ENCODE data around the genes ASIC5, TMA16 and APELA.

- RRBS: no CpG with 5 or more reads among the region's 36 CpGs
These were observed 158.4 kb downstream of the DCHS2 start for GRCh38 chr4:154333040-154333679.

DNA sequence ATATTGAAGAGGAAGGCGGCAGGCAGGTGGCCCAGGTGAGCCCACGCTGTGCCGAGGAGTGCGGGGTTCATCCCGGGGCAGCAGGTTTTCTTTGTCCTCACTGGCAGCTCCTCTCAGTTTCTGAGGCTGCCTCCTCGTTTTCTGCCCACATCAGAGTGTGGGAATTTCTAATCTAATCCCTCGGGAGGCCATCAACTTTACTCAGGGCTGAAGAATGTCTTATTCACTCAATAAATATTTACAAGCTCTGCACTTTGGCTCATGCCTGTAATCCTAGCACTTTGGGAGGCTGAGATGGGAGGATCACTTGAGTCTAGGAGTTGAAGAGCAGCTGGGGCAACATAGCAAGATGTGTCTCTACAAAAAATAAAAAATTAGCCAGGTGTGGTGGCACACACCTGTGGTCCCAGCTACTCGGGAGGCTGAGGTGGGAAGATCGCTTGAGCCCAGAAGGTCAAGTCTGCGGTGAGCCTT lies 16.1 kb upstream of the MAP9 start:
- RRBS: no CpG with 5 or more reads among the region's 10 CpGs

- RRBS: no CpG with 5 or more reads among the region's 2 CpGs
These were observed 436 bp upstream of the GUCY1A1 start for GRCh38 chr4:155666195-155666629.

DNA sequence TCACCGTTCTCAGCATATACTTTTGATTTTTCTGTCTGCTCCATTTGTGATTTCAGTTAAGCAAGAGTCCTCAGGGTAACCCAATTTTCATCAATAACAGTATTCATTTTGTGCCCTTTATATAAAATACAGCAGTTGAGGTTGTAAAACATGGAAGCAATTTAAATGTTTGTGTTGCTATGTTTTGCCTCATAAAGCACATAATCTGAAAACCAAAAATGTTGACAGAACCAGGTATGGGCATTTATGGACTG lies at the start of gene ASIC5:
ASIC5 (minus strand) TSS at position 95 of the 254 bp plus-strand sequence.
- RRBS: no CpG with 5 or more reads among the region's 1 CpG

DNA sequence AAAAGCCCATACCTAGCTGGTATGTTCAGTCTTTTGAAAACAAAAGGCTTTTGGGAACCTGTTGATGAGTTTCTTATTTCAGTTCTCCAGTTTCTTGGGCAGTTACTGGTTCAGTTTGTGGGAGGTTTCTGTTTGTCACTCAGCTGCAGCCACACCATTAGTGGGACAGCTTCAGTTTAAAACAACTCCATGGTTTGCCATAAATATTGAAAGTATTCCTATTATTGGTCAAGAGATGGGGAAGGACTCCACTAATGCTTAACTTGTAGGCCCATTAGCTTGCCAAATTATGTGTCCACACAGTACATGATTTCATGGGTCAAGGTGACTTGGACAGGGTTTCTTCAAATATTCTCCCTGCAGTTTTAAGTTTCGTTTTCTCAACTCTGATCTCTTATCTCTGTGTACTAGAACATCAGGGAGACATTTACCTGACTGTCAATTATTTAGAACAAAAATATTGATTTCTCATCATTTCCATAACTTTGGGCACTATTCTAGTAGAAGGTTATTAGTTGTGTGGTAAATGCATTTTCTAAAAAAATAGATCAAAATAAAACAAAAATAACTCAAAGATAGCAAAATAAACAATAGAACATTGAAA lies 15.6 kb upstream of the ASIC5 start:
- RRBS: no CpG with 5 or more reads among the region's 1 CpG

- RRBS: no CpG with 5 or more reads among the region's 4 CpGs
These were observed 4.9 kb downstream of the TDO2 start for GRCh38 chr4:155908032-155909129.

GRCh38 chr4:155935353-155935740 lies 18.3 kb downstream of the CTSO start:
- RRBS: no CpG with 5 or more reads among the region's 4 CpGs

DNA sequence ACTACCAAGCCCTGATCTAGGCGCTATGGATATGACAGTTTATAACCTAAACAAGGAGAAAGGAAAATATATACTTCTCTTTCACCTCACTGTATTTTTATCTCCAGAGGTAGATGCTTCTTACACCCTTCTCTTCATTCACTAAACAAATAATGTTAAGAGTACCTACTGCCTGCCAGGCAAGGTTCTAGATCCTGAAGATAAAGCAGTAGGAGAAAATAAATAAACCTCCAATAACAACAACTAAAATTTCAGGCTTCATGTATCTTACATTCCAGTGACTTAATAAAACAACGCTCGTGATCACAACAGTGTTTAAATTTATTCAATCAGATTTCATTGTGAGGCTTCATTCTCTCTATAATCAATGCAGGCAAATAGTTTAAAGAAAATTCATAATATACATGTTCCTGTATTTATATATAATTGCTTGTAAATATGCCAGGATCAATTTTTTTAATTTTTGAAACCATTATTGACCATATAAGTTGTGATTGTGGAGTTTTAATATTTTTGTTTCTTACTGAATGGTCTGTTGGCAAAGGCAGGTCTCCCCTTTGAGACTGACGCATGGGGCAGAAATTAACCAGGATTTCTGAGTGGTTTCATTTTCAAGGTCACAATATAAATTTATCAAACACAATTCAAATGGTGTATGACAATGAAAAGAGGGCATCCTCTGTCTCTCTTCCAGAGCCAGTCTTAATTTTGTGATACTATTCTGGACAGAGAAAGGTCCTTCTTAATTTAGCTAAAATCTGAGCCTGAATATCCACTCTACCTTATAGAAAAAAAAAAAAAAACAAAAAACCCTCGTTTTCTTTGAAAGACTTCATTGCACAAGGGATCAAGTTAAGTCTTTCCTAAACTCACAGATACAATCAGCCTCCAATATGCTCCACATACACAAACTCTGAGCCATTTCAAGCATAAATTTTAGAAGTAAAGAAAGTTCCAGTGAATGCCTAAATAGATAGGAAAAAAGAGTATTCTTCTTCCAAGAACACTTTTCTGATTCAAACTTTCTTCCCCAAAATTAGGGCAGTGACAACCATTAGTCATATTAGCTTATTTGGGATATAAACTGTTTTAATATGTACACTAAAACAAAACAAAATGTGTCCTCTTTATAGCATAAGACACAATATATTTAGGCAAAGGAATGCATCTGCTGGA lies 20.3 kb downstream of the PDGFC start:
- RRBS: no CpG with 5 or more reads among the region's 5 CpGs

- RRBS: no CpG with 5 or more reads among the region's 4 CpGs
These were observed 8.2 kb downstream of the GASK1B start for GRCh38 chr4:158164556-158165101.

DNA sequence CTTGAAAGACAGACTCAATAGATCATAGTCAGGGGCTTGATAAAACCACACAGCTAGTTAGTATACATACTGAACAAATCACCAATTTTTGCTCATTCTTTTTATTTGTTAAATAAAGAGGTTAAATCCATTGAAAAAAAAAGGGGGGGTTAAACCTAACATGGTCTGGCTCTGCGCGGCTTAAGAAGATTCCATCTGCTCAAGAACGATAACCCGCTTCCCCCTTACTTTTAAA lies 3.1 kb downstream of the GASK1B start:
- RRBS: no CpG with 5 or more reads among the region's 4 CpGs

GRCh38 chr4:158302458-158302926 lies 92.2 kb downstream of the TMEM144 start:
- RRBS: no CpG with 5 or more reads among the region's 1 CpG

DNA sequence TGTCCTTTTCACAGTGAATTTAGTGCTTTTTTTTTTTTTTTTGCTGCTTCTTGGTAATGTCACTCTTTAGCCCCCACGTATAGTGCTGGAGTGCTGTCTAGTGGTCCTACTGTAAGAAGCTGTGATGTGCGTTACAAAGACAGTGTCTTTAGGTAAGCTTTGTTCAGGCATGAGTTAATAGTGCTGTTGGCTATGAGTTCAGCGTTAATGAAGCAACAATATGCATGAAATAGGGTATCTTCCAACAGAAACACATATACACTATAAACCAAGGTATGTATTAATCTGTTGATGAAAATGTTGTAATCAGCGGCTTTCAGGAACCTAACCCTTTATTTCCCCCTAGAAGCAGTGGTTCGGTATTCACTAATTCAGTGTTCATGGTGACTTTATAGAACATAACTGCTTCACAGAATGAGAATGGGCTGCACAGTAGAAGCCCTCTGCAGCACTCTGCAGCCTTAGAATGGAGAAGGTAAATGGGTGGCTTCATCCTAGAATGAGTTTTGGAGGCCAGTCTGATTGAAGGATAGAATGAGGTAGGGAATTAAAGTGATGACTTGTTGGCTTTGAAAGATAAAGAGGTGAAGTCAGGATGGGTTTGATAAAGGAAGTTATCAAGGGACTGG lies 23.6 kb downstream of the FNIP2 start:
- RRBS: no CpG with 5 or more reads among the region's 5 CpGs

DNA sequence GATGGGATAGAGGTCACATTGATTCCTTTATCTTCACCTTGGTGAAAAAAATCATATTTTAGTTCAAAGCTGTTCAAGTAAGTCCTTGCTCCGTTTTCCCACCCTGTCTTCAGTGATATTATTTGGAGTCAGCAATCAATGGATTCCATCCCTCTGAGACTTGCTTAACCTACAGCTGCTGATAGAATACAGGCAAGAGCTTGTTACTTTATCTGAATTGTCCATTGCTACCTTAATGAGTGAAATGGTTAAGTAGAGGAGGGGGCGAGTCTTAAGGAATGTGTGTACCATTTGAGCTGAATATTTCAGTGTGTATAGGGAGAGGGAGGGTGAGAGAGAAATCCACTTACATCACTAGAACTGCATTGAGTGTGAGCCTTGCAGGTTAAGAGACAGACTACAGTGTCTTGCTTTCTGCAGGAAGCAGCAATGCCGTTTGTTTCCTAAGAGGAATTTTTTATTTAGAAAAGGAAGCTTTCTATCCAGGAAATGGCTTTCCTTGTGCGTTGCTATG lies 163.9 kb downstream of the RAPGEF2 start:
- RRBS: no CpG with 5 or more reads among the region's 4 CpGs

- RRBS: no CpG with 5 or more reads among the region's 8 CpGs
These were observed 212.5 kb downstream of the RAPGEF2 start for GRCh38 chr4:159315273-159315794.

DNA sequence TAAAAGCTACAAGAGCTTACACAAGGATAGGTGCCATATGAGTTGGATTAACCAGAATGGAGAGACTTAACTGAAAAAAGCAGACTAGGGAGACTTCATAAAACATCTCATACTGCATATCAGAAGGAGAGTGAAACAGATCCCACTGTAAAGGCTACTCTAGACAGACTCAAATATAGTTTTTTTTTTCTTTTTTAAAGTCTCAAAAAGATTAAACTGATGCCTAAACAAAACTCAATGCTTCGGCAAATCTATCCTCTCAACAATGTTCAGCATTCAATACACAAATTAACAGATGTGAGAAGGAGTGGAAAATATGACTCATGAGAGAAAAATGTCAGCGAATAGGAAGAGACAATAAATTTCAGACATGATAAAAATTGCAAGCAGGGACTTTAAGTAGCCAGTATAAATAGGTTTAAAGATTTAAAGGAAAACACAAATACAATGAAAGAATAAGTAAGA lies 586.0 kb downstream of the FSTL5 start:
- RRBS: no CpG with 5 or more reads among the region's 2 CpGs

GRCh38 chr4:163494343-163495510 lies at the start of gene TMA16:
Gene TMA16, plus strand, starts transcription at chr4:163494690.
- RRBS: 2% methylated on average over 19 of the region's 69 CpGs

DNA sequence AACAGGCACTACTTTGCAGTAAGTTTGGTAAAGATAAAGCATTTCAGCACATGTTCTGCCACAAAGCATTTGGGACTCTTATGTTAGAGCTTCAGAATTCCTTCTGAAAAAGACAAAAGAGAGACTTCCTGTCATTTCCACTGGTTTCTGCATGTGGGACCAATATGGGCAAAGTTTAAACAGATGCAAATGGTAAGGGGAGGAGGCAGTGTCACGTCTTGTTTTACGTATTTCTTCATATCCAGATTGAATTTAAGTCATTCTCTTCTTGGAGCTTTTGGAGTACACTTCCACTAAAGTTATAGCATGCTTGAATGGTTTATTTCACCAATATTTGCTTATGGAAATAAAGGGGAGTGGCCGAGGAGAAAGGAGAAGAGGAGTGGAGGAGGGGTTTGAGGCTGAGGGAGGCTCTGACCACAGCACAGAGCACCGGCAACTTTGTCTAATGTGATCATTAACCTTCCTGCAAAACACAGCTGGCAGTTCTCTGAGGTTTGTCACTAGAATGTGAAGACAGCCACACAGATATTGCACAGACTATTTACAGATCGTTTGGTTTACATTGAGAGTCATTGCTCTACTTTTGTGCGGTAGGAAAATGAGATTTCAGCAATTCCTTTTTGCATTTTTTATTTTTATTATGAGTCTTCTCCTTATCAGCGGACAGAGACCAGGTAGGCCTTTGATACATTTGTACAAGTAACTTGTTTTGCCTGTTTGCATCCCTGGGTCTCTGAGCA lies at the start of gene APELA:
APELA (plus strand) TSS at position 448 of the 743 bp plus-strand sequence.
- RRBS: no CpG with 5 or more reads among the region's 7 CpGs

DNA sequence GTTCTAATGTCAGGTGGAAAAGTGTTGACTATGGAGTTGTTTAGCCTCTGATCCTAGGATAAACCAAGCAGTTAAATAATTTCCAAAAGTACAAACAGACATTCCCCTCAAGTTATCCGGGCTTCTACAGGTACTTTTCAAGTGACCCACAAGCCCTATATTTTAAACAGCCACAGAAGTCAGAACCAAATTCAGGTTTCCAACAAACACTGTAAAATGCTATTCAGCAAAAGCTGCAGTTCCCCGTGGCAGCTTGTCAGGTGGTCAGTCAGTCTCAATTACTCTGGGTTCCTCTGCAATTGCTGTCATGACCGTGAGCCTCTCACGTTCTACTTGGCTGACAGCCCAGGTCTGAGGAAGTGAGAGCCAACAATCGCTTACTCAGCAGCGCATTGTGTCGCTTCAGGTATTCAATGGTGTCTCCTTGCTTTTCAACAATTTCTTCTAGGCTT lies 25.7 kb downstream of the TRIM75 start:
- RRBS: no CpG with 5 or more reads among the region's 7 CpGs

- RRBS: 4% methylated on average over 21 of the region's 42 CpGs
These were observed 259 bp upstream of the MSMO1 start for GRCh38 chr4:165327204-165327615.

- RRBS: no CpG with 5 or more reads among the region's 4 CpGs
These were observed 649.0 kb downstream of the TLL1 start for GRCh38 chr4:166522123-166522354.